H7 (cell line): ENCODE results near the genes KRT10, KRTAP3-2, KRTAP2-4, KRT33A, KRT34 and KRT14.

DNA sequence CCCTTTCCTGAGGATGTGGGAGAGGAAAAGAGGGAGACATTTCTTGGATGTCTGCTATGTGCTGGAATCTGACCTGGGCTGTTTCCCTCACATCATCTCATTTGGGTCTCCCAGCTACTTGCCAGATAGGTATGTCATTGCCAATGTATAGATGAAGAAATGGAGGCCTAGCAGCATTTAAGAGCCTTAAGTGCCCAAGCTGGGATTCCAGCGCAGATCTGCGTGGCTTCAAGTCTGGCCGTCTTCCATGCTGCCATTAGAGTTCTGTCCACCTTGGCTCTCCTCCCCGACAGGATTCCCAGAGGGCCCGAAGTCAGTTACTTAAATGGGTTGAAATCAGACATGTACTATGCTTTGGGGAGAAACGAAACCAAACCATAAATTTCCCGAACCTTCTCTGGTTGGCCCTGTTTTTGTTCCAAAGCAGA, 33.0 kb upstream of the CCR7 start:
- RAMPAGE, long total RNA = no peak

DNA sequence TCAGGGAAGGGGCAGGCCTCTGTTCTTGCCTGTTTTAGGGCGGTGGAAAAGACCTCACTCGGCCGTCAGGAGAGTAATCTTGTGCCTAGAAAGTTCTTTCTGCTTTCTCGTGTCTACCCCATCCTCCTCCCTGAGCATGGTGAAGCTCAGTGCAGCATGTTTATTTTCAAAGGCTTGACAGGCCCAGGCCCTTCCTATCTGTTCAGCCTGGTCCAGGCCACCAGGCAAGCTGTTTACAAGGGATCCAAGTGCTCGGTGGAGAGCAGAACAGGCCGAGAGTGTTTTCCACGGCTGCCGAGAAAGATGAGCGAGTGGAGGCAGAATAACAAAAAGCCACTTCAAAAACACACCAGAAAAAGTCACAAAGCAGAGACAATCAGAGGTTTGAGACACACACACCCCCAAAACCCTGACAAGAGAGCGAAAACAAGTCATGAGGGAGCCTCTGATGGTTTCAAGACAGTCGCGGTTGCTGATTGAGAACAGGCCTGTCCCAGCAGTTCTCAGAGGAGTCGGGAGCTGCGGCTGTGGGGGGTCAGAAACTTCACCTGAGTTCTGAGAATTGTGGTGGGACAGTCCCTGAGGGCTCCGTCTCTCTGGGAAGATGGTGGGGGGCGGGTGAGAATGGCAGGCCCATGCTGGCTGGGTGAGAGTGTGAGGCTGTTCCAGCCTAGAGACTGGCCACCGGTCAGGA, 37.5 kb upstream of the CCR7 start:
- RAMPAGE, long total RNA = no peak

- RAMPAGE, long total RNA = no peak
Observed at GRCh38 chr17:40605365-40605933, 40.2 kb upstream of the CCR7 start.

DNA sequence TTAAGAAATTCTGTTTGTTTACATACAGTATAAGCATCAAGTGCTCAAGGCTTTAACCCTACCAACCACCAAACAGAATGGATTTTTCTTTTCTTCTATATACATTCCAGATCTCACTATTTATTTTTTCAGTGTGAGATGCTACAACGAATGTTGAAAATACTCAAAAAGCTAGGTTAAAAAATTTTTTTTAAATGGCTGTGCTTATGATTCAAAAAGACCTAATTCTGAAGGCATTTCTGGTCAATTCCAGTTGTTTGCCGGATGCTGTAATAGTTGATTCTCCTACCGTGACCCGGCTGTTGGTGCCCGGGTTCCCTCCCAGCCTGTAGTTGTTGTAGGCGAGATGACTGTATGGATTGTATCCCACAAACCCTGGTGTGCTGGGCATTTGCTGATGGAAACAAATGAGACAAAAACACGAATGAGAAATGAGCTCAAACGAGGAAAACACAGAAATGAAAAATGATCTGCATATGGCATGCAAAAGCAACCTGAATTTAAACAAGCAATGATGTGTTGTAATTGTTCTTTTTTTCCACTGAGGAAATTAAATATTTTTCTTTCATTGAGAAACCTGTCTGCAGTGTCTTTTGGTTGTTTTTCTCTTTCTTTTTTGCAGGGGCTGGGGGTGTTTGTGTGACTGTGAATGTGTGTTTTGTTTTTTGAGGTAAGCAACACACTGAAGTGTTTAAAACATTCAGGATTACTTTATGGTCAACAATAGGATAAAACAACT, 5.3 kb downstream of the SMARCE1 start:
- RAMPAGE, long total RNA = no peak

DNA sequence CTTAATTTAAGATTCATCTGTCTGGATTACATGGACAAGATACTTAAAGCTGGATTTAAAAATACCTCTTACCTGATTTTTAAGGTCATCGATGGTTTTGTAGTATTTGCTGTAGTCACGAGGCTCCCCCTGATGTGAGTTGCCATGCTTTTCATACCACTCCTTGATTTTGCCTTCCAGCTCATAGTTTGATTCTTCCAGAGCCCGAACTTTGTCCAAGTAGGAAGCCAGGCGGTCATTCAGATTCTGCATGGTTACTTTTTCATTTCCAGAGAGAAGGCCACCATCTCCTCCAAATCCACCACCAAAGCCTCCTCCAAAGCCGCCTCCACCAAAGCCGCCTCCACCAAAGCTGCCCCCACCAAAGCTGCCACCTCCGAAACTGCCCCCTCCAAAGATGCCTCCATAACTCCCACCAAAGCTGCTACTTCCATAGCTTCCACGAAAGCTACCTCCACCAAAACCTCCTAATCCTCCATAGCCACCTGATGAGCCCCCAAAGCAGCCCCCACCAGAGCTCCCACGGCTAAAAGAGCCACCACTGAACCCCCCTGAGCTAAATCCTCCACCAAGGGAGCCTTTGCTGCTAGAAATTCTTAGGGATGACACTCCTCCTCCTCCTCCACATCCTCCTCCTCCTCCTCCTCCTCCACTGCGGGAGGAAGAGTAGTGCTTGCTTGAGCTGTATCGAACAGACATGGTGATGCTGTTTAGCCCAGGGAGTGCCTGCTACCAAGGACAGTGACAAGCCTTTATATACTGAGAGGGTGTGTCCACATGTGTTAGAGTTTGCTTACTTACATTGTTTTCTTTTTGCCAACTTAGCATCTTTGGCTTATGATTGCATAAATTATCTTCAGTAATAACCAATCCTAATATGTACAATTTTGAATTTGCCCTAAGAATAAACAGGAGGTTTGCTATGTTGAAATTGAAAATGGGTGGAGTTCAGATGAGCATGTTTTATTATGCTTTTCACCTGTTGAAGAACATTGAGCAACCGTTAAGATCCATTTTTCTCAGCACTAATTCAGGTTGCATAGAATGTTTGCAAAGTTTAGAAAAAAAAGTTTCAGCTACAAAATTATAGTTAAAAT, at the start of gene KRT10:
TSS of gene KRT10 (minus strand) at position 728 of the 1,097 bp plus-strand sequence.
- RAMPAGE, long total RNA = no peak

GRCh38 chr17:40999800-41000077, at the start of gene KRTAP3-2:
KRTAP3-2 (minus strand) TSS chr17:40999906.
- RAMPAGE, long total RNA = no peak

DNA sequence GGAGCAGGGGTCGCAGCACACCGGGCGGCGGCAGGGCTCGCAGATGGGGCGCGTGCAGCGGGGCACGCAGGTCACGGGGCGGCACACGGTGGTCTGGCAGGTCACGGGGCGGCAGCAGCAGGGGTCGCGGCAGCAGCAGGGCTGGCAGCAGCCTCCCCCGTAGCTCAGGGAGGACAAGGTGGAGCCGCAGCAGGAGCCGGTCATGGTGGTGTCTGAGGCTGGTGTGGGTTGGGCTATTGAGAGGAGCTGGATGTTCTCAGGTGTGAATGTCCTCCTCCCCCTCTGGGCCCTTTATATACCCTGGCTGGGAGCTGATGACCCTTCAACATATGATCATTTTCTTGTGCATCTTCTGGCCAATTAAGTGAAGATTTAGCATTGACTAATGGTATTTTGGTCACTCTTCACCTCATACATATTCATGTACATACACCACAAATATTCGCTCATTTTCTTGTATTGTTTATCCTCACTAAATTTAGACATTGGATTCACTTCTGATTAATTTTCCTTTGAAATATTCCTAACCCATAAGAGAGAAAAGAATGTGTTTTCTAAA, at the start of gene KRTAP2-4:
TSS of gene KRTAP2-4 (minus strand) at position 238 of the 559 bp plus-strand sequence.
- RAMPAGE, long total RNA = no peak

- RAMPAGE, long total RNA = no peak
Observed at GRCh38 chr17:41108018-41108465, 2.9 kb downstream of the KRTAP4-9 start.

DNA sequence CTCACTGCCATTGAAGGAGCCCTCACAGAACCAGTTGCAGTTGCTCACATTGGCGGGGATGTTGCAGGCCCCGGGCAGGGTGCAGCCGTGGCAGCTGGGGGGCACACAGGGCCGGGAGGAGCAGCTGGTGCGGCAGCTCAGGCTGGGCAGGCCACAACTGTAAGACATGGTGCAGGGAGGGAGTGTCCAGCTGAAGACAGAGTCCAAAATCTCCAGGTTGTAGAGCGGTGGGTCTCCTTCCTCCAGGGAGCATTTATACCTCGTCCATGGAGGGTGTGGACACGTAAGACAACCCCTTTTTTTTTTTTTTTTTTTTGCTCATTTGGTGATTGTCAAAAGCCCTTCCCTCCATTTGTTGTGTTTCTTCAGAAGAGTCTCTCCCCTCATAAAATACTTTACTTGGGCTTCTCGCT, at the start of gene KRT33A:
TSS of gene KRT33A (minus strand) at position 229 of the 413 bp plus-strand sequence.
- RAMPAGE, long total RNA = no peak

DNA sequence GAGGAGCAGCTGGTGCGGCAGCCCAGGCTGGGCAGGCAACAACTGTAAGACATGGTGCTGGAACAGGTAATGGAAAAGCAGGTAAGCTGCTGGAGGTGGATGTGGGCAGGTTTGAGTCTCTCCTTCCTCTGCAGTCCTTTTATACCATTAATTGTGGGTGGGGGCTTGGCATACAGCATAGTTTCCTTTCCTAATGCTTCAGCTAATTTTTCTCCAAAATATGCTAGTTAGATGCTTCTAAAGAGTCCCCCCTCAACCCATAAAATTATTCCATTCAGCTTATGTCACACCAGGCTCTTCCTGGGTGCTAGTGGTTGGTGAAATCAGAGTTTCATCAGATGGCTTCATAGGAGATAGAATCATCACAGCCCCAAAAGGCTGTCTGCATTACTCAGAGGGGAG, at the start of gene KRT34:
TSS of gene KRT34 (minus strand) at position 113 of the 402 bp plus-strand sequence.
- RAMPAGE, long total RNA = no peak

- RAMPAGE, long total RNA = no peak
Observed at GRCh38 chr17:41499897-41500626, 5.3 kb downstream of the KRT13 start.

- RAMPAGE, long total RNA = no peak
Observed at GRCh38 chr17:41579433-41579907, 7.2 kb downstream of the KRT14 start.

- RAMPAGE, long total RNA = no peak
Observed at GRCh38 chr17:41586134-41586974, at the start of gene KRT14. KRT14 (minus strand) TSS chr17:41586895.

DNA sequence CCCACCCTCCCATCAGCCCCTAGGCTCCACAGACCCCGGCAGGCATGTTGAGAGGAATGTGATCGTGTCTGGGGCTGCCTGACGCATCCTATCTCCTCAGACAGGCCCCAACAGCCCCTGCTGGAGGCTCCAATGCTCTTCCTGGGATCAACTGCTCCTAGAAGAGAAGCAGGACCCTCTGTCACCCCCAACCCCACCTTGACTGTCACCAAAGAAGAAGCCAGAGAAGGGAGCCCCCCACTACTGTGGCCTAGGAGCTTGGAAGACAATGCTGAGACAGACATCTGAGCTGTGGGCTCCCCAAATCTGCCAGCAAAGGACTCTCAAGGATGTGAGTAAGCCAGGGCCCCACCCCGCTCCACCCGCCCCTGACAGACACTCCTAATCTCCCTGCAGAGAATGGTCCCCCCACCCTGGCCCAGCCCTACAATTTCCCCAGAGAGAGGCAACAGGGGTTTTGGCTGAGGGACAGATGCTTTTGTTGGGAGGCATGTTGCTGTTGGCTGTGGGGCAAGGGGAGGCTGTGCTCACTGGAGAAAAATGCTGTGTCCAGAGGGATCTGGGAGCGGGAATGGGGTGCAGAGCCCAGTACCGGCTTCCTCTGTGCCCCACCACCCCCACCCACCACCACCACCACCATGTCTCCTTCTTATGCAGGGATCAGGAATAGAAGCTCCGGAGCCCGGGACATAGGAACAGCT, 1.7 kb upstream of the KRT14 start:
- RAMPAGE, long total RNA = no peak

GRCh38 chr17:41647785-41648484, 23.6 kb upstream of the KRT17 start:
- RAMPAGE, long total RNA = no peak

DNA sequence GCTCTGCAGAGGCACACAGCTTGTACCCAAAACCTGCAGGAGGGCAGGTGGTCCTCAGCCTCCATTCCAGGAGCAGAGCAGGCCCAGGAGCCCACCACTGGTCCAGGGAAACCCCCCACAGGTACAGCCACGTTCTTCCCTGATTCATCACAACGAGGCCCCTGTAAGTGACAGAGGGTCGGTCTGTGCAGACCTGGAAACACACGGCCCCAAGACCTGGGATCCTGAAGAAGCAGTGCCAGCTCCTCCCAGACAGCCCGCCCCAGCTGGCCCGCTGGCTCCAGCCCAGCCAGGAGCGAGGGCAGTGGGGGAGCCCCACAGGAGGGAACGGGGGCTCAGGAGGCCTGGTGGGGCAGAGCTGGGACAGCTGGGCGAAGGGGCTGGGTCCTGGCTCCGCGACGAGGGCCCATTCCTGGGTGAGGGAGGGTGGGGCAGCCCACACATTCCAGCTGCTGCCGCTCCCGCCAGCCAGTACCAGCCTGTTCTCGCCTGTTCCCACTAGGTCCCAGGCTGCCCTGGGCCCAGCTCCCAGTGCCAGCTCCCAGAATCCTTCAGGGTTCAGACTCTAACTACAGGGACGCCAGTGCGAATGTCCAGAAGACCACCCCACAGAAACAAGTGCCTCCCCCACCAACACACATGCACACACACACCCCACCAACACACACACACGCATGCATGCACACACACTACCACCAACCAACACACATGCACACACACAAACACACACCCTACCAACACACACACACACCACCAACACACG, 27.1 kb upstream of the KRT17 start:
- RAMPAGE, long total RNA = no peak

DNA sequence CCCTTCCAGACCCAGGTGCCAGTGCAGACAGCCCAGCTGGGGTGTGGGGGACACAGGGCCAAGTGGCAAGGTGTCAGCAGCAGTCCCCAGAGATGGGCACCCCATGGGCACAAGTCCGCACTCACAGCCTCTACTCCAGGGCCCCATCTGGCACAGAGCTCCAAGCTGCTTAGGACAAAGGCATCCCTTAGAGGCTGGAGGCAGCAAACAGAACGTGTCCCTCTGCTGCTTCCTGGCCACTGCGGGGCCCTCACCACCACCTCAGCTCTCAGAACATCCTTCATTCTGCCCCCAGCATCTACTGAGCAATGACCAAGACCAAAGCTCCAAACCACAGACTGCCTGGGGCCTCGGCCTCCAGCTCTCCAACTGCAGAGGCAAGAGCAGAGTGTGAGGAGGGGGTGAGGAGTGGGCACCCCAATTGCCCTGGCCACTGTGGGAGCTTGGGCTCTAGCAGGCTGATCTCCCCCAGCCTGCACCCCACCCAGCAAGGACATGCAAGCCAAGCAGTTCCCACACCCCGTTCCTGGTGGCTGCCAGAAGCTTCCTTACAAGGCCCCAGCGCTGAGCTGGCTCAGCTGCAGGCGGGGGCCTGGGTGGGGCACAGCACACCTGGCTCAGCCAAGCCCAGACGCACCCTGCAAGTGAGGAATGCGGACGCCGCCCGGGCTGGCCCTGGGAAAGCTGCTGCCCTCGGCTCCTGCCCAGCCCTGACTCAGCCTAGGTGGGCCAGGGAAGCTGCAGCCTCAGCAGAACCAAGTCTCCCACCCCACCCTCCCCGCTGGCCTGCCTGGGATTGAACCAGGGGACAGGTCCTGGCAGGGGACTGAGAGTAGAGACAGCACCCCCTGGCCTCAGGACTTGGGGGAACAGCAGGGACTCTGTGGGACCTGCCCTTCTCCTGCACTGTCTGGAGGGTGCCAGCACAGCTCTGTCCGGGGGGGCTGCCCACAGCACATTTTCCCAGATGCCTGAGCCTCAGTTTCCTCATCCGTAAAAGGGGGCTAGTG, 29.6 kb upstream of the KRT17 start:
- RAMPAGE, long total RNA = no peak

DNA sequence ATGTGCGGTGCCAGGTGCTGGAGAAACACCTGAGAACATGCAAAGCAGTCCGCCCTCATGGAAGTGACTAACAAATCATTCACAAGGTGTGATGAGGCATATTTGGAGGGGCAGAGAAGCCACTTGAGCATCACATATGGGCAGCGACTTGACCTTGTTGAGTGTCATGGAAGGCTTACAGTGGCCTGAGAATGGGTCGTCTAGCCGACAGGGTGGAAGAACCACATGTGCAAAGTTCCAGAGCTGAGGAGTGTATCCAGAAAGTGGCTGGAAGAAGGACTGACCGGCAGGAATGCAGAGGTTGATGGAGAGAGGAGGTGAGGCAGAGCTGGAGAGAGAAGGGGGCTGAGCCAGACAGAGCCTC, 25.1 kb upstream of the EIF1 start:
- RAMPAGE, long total RNA = no peak

DNA sequence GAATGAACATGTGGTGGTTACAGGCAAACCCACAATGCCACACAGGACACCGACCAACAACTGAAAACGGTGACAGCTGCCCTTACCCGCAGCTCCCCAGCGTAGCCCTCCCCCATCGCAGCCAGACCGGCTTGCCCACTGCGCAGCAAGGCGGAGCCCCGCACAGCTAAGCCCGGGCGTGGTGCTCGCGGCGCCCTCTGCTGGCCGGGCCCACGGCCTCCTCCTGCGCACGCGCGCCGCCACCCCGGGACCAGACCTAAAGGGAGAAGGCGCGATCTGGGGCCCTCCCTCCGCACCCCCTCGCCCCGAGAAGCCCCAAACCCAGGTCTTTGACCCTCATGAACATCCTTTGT, 22.8 kb upstream of the EIF1 start:
- RAMPAGE, long total RNA = no peak

- RAMPAGE, long total RNA = no peak
Observed at GRCh38 chr17:41695007-41695511, 6.4 kb downstream of the EIF1 start.